ENCODE measurements around a stretch of chr6.

DNA sequence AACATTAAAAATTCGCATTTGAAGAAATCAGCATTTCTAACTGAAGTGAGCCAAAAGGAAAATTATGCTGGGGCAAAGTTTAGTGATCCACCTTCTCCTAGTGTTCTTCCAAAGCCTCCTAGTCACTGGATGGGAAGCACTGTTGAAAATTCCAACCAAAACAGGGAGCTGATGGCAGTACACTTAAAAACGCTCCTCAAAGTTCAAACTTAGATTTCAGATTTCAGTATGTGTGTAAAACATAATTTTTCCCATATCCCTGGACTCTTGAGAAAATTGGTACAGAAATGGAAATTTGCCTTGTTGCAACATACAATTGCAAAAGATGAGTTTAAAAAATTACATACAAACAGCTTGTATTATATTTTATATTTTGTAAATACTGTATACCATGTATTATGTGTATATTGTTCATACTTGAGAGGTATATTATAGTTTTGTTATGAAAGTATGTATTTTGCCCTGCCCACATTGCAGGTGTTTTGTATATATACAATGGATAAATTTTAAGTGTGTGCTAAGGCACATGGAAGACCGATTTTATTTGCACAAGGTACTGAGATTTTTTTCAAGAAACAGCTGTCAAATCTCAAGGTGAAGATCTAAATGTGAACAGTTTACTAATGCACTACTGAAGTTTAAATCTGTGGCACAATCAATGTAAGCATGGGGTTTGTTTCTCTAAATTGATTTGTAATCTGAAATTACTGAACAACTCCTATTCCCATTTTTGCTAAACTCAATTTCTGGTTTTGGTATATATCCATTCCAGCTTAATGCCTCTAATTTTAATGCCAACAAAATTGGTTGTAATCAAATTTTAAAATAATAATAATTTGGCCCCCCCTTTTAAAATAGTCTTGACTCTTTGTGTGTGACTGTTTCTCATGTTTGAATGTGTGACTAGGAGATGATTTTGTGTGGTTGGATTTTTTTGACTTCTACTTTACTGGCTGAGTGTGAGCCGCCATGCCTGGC lies 3.7 kb downstream of the PNRC1 start:
- RAMPAGE, total RNA, result no peak

DNA sequence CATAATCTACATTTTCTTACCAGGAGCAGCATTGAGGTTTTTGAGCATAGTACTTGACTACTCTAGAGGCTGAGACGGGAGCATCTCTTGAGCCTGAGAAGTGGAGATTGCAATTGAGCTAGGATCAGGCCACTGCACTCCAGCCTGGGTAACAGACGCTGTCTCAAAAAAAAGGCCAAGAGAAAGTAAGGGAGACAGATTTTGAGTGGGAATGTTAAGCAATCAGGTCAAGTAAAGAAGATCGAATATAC lies 4.3 kb downstream of the PNRC1 start:
- RAMPAGE, total RNA, result no peak

DNA sequence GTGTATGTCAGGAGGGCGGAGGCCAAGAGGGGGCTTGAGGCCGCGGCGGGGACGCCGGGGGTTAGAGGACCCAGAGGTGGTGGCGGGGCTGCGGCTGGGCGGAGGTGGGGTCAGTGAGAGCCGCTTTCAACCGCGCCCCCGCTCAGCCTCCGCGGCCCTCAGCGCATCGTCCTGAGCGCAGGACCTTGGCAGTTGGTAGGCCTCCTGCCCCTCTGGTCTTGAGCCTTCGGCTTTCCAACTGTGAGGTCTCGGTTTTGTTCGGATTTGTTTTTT lies 291 bp upstream of the SRSF12 start:
- RAMPAGE, total RNA, result no peak

DNA sequence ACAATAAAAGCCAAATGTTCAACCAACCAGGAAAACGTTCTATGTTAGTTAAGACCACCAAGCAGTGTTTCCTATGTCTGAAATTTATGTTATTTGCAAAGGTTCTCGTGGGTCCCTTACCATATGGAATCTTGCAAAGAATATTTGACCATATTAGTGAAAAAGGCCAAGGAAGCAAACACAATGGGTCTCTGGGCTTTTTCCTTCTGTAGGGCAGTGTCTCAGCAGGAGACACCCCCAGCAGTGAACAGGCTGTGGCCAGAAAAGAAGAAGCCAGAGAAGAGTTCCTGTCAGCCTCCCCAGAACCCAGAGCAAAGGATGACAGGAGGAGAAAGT lies 15.4 kb downstream of the LYRM2 start:
- RAMPAGE, total RNA, result no peak

DNA sequence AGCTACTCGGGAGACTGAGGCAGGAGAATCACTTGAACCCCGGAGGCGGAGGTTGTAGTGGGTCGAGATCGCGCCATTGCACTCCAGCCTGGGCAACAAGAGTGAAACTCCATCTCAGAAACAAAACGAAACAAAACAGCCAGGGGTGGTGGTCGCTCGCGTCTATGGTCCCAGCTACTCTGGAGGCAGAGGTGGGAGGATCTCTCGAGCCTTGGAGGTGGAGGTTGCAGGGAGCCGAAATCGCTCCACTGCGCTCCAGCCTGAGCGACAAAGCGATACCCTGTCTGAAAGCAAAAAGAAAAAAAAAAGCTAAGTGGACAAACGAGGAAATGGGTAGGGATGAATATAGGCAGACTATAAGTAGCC lies 9.3 kb upstream of the MDN1 start:
- RAMPAGE, total RNA, result no peak

DNA sequence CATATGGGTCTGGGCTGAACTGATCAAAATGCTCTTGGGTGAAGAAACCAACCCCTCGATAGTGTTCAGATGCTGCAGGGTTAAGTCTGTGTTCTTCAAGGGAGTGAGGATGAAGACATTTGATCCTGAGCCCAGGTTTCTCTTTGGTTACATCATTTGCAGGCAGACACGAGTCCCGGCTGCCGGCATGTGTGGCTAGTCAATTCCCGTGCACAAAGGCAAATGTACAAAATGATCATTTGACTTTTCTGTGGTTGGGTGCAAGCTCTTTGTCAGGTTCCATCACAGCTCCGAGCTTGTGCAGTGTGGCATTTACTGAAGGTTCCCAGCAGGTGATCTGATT lies 46.7 kb downstream of the GJA10 start:
- RAMPAGE, total RNA, result no peak

DNA sequence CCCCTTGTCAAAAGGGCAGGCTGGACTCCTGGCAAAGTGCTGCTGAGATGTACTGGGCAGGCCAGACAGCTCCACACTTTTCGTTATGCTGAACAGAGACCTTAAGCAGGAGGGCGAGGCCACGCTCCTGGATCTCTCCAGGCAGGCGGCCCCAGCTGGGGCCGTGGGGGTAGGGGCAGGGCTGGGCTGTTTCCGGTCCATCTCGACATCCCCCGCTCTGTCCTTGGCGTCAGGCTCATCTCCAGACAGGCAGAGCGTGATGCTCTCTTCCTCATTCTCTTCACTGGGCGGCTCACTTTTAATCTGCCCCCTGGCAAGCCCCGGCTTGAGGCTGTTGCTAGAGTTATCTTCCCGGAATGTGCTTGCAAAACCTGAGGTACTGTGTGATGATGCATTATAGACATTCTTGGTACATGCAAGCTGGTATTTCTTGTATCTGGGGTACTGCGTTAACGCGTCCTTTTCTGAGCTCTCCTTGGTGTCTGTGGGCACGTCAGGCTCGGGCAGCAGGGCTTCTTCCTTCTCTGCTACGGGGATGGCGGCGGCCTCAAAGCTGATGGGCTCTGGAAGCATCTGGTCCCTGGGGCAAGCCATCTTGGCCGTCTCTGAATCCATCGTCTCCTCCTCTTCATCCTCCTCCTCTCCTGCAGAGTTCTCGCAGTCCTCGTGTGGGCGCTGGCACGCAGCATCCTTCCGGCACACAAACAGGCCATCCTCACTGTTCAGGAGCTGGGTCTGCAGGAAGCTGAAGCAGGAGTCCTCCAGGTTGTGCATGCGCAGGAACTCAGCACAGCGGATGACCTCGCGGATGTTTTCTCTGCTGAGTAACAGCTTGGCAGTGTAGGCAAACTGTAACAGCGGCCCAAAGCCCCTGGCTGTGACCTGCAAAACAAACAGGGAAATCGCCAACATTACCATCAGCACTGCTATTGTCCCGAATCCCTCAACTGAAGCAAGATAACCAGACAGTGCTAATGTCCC lies 57.0 kb downstream of the GJA10 start:
- RAMPAGE, total RNA, result no peak

DNA sequence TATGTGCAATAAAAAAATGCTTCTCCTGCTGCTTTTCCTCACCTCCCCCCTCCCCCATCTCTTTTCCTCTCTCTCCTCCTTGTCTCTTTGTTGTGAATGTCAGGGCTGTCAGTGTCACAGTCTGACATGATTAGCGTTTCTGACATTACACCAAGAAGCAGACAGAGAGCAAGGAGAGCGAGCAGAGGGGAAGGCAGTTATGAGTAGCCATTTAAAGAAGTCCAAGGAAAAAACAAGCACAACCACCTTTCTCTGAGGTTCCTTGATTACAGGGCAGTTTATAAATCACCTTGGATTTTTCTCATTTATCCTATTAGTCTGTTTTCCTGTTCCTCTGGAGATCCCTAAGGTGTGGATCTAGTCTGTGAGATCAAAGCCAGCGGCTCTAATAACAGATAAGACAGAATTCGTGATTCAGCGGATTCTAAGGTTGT lies 101.5 kb downstream of the BACH2 start:
- RAMPAGE, total RNA, result no peak

DNA sequence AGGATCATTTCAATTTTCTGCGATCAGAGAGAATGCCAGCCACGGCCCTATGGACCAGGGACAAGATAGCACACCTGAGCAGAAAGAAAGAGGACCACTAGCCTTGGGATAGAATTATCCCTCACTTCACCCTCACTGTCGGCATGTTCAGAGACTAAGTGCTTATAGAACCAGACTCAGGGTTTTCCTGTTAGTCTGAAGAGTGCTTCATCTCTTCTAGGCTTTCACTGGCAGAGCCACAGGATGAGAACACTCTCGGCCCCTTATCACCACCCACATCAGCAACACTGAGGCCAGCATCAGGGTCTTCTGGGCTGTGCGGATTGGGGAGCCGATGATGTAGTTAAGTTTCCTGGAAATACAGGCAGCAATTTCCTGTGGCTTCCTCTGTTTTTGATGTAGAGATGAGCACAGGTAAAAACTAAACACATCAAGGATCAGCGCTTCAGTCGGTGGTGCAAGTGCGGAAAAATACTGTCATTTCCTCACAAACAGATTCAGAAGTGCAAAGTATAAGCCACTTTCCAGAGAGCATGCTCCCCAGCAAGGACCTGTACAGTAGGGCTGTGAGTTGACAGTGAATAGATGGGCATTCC lies 62.7 kb downstream of the BACH2 start:
- RAMPAGE, total RNA, result no peak

GRCh38 chr6:90271654-90272649 lies 24.7 kb downstream of the BACH2 start:
- RAMPAGE, total RNA, result no peak

GRCh38 chr6:90701242-90701700 lies 114.4 kb upstream of the MAP3K7 start:
- RAMPAGE, total RNA, result no peak

DNA sequence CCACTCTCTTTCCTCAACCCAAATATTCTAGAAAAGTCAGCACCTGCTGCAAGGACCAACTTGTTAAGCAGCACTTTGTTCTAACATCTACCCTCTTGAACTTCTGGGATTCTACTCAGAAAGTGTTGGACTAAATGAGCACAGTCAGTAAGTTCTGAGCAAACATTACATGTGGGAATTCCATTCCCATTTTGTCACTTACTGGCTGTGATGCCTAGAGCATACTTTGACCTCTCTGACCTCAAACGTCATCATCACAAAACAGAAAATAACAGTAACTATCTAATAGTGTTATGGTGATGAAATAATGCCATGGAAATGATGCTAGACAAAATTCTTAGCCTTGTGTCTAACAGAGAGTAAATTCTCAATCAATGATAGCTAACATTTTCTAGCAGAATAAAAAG lies 829.4 kb downstream of the EPHA7 start:
- RAMPAGE, total RNA, result no peak

- RAMPAGE, total RNA, result no peak
Measured at GRCh38 chr6:92745814-92746215, 673.5 kb downstream of the EPHA7 start.

DNA sequence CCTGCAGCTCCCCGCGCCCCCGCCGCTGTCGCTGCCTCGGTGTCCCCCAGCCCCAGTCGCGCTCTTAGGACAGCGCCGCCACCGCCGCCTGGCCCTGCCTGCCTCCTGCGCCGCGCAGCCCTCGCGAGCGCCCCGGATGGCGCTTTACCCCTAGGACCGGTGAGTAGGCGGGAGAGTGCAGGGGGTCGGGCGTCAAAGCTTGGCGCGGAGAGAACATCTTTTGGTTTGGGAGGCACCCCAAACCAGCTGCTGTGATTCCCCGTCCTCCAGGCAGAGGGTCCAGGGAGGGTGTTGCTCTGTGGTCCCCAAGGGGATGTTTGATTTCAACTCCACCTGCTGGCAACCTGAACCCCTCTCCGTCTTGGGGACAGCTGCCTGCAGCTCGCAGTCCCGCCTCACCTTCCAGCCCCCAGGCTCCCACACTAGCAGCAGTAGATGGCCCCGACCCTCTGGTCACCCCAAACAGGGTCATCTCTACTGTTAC lies 322 bp downstream of the FUT9 start:
- RAMPAGE, total RNA, result no peak

GRCh38 chr6:96499757-96500095 lies 21.9 kb upstream of the UFL1 start:
- RAMPAGE, total RNA, result no peak

GRCh38 chr6:96578076-96578386 lies 15.1 kb downstream of the FHL5 start:
- RAMPAGE, total RNA, result no peak

DNA sequence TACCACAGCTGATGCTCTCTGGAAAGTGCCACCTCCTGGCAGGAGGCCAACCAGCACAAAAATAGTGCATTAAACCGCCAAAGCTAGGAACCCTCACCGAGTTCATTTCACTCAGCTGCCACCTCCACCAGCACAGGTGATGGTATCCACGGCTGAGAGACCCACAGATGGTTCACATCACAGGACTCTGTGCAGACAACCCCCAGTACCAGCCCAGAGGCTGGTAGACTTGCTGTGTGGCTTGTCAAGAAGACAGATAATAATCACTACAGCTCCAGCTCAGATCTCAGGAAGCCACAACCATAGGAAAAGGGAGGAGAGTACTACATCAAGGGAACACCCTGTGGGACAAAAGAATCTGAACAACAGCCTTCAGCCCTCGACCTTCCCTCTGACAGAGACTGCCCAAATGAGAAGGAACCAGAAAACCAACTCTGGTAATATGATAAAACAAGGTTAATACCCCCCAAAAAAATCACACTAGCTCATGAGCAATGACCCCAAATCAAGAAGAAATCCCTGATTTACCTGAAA lies 131.7 kb downstream of the FHL5 start:
- RAMPAGE, total RNA, result no peak

DNA sequence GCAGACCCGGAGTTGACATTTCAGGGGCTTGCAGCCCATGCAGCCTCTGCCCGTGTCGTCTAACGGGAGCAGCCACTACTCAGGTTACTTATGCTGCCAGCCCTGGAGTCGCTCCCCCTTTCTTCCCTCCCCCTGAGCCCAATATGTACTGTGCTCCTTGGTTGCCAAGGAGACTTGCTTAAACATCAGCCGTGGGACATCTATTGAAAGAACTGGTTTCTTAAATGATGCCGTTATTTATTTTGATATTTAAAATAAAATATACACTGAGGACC lies 515 bp downstream of the KLHL32 start:
- RAMPAGE, total RNA, result no peak

- RAMPAGE, total RNA, result no peak
Measured at GRCh38 chr6:98831042-98832292, 2.9 kb upstream of the POU3F2 start.

DNA sequence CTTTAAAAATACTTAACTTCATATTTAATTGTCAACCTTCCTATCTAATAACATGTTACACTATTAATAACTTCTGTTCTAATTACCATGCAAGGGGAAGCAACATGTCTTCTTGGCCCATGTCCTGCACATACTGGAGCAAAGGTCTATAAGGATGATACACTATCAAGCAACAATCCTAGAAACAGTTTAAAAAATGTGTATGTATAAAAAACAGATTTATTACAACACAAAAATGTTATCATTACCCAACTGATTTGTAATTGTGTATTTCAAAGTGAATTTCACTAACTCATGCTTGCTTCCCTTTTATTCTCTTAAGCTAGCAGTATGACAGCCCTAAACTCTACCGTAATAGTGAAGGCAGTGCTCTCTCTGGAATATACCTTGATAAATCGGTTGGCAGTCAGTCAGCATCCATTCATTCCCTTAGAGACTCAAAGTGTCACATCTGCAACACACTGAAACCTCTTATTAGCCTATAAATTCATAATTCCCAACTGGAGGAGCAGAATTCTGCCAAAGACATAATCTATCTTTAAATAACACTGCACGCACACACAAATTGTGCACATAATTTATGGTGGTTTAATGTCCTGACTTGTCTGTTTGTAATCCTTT lies 18.2 kb downstream of the CCNC start:
- RAMPAGE, total RNA, result no peak